Mesenchymal stem cell of the bone marrow (primary cell): ENCODE data around the gene KLHL34.

GRCh38 chrX:19807376-19807918 is 80.0 kb downstream of the SH3KBP1 start:
- CAGE, long polyA plus RNA: no peak

DNA sequence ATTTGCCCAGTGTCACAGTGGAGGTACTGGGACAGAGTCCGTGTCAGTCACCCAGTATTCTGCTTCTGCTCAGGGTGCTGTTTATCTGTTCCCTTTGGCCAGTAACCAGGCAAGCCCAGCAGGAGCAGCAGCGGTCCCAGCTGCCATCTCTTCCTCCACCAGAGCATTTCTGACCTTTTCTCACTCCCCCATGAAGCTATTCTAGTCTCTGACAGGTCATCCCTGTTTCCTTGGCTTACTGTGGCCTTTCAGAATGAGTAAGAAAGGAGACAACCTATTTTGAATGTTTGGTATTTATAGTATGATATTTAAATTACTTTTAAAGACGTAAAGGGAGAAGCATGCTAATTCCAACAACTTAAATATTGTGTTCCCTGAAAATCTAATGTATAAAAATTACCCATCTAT is 60.7 kb downstream of the RPS6KA3 start:
- CAGE, long polyA plus RNA: no peak

GRCh38 chrX:20514519-20514781 is 247.7 kb upstream of the RPS6KA3 start:
- CAGE, long polyA plus RNA: no peak

- CAGE, long polyA plus RNA: no peak
Measured at GRCh38 chrX:21153429-21154021, 220.7 kb upstream of the CNKSR2 start.

- CAGE, long polyA plus RNA: no peak
Measured at GRCh38 chrX:21658000-21658771, at the start of gene KLHL34. Gene KLHL34, minus strand, starts transcription at chrX:21658330.

GRCh38 chrX:21932675-21933032 is 7.9 kb upstream of the SMS start:
- CAGE, long polyA plus RNA: no peak

- CAGE, long polyA plus RNA: no peak
Measured at GRCh38 chrX:21973786-21974627, 33.5 kb downstream of the SMS start.

DNA sequence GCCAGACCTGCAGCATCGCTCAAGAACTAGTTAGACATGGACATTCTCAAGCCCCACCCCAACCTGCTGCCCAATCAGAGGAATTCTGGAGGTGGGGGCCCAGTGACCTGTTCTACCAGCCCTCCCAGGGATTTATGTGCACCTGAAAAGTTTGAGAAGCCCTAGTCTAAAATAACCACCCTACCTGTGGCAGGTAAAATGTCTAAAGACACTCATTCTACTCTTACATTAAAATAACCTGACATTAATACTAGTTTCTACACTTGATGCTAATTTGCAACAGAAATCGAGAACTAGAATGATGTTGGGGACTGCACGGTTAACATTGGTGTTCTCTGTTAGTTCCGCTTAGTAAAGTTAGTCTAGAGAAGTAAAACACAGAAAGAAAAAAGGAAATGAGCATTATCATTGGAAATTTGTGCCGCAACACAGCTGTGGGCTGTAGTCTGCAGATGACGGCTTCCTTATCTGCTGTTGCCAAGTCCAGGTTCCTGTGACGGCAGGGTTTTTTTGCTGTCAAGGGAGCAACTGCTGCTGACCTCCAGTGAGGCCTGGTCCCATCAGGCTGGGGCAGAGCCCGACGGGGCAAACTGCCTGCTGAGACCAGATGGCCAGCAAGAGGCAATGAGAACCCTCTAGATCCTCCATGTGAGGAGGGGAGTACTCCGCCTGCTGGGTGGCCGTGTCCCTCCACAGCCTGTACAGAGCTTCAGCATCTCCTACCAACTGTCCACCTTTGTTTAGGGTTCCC is 38.9 kb upstream of the PHEX start:
- CAGE, long polyA plus RNA: no peak

DNA sequence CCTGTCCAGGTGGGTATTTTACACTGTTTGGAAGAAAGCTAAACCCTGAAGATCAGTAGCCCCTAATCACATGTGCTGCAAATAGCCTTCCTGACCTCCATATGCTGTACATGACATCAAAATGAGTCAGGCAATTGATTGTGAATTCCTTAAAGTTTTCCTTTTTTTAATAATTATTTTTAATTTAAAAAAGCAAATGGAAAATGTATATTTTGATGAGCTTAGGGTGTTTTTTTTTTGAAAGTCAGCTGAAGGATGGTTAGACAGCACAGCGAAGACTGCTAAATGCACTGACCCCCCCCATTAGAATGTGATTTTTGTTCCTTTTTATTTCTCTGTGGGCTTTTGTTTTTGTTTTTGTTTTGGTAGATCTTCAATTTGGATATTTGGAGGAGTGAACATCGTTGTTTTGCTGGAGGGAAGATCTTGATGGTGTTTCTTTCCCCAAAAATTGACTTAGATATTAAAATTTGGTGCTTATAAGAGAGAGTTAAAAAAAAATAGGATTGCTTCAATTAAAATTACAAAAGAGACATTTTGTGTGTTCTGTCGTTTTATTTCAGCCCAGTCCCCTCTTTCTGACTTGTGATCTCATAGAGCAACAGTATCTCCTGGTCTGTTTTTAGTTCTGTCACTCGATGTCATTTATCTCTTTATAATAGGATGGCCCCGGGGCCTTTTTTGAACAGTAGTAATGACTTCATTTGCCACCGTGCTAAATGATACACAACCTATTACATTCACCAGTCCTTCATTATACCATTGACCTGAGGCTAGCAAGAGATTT is 37.6 kb upstream of the PHEX start:
- CAGE, long polyA plus RNA: no peak

DNA sequence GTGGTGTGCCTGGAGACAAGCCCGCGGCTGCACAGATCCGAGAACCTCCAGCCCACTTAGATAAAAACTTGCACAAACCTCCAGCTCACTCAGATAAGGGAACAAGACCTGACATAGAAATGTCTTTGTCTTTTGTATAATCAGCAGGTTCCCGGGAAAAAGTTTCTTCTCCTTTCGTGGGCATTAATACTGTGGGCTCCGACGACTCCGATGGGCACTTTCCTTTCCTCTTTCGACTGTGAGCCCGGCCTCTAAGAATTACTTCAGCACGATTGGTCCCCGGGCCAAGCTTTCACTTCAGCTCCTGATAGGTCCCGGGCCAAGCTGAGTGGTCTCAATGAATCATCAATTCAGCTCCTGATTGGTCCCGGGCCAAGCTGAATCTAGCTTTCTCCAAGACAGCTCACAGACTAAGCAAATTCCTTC is 32.5 kb downstream of the PRDX4 start:
- CAGE, long polyA plus RNA: no peak

GRCh38 chrX:23773570-23774117 is 9.3 kb upstream of the SAT1 start:
- CAGE, long polyA plus RNA: no peak

GRCh38 chrX:23839224-23839382 is 56.1 kb downstream of the SAT1 start:
- CAGE, long polyA plus RNA: no peak

DNA sequence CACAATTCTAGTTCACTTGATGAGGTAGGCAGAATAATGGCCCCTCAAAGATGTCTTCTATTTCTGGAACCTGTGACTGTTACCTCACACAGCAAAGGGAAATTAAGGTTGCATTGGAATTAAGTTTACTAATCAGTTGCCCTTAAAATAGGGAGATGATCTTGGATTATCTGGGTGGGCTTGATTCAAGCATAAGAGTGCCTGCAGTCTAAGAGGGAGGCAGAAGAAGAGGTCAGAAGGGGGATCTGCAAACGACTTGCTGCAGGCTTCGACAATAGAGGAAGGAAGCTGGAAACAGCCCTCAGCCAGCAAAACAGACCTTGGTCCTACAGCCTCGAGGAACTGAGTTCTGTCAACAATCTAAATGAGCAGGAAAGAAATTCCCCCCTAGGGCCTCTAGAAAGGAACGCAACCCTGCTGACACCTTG is 61.3 kb downstream of the SAT1 start:
- CAGE, long polyA plus RNA: no peak

GRCh38 chrX:23879592-23879988 is 28.1 kb downstream of the APOO start:
- CAGE, long polyA plus RNA: no peak

DNA sequence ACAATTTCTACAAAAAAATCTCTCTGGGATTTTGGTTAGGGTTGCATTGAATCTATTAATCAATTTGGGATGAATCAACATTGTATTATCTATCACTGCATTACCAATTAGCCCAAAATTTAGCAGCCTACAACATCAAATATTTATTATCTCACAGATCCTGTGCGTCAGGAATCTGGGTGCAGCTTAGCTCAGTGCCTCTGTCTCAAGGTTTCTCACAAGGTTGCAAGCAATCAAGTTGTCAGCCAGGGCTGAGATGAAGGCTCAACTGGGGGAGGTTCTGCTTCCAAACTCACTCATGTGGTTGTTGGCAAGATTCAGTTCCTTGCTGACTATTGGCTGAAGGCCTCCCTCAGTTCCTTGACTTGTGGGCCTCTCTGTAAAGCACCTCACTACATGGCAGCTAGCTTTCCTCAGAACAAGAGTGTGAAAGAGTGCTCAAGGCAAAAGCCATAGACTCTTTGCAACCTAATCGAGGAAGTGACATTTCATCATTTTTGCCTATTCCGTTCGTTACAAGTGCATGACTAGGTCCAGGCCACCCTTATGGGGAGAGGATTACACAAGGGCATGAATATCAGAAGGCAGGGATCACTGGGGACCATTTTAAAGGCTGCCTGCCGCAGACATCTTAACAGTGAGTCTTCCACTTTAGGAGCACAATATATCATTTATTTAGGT is 51.9 kb downstream of the CXorf58 start:
- CAGE, long polyA plus RNA: no peak

DNA sequence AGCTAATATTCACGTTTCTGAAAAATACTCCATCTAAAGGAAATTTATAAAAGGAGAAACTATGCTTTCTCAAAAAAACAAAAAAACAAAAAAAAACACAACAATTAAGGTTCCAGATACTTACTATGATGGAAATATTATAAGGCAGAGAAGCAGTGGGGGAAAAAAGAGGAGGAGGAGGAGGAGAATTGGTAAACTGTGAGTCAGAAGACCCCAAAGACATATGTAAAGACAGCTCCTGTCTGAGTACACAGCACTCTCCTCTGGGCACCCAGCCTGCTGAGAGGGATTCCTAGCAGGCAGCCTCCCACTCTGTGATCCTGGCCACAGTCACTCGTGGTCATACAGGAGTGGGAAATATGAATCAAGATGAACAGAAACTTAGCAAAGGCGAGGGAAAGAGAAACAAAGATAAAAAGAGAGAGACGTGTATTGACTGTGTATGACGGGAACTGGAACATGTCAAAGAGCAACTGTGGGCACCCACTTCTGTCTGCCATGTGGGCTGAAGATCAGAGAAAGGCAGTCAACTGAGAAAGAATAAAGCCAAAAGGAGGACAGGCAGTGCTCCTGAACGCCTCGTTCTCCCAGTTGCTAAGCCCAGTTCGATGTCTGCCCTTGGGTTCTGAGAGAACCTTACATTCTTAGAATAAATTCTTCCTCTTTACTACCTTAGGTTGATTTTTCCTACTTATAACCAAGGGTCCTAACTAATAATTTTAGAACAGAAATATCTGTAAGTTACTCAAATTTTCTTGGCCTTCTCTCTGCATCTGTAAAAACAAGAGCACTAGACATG is 12.3 kb downstream of the KLHL15 start:
- CAGE, long polyA plus RNA: no peak

- CAGE, long polyA plus RNA: no peak
Measured at GRCh38 chrX:24023908-24024267, 3.1 kb downstream of the KLHL15 start.

- CAGE, long polyA plus RNA: no peak
Measured at GRCh38 chrX:24117178-24117762, 32.3 kb upstream of the ZFX start.

DNA sequence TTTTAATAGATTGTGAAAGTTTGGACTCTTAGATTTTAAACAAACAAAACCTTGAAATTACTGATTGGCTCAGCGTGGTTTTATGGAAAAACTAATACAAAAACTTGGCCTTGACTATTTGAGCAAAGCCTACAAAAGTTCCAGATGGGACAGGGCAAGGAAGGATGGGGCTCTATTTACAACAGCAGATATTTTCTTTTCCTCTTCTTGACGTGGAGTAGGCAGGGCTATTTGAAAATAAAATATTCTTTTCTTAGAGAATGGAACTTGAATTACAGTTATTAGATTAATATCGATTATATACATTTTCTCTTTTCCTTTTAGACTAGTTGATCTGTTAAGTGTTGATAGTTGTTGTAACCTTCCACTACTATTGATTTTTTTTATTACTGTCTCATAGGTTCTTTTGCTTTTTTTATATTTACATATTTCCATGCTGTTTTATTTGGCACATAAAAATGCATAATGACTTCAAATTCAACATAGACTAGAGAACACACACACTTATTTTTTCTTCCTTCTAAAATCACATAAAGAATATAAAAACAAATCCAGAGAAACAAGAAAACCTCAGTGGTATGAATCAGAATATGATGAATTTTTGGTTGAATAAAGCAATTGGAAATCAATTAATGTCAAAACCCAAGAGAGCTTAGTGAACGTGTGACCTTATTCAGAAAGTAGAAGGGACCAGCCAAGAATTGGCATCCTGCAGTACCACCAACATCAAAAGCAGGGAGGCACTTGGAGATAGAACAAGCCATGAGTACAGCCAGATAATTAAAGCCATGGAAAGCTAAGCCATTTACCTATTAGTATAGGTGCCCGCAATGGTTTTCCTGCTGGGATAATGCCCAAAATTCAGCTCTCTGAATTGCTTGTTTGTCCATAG is 16.9 kb downstream of the ZFX start:
- CAGE, long polyA plus RNA: no peak

- CAGE, long polyA plus RNA: no peak
Measured at GRCh38 chrX:24397035-24397498, 36.6 kb downstream of the SUPT20HL1 start.